Airway epithelial cell (primary cell): ENCODE measurements around the genes ZNF732 and ATP5ME.

DNA sequence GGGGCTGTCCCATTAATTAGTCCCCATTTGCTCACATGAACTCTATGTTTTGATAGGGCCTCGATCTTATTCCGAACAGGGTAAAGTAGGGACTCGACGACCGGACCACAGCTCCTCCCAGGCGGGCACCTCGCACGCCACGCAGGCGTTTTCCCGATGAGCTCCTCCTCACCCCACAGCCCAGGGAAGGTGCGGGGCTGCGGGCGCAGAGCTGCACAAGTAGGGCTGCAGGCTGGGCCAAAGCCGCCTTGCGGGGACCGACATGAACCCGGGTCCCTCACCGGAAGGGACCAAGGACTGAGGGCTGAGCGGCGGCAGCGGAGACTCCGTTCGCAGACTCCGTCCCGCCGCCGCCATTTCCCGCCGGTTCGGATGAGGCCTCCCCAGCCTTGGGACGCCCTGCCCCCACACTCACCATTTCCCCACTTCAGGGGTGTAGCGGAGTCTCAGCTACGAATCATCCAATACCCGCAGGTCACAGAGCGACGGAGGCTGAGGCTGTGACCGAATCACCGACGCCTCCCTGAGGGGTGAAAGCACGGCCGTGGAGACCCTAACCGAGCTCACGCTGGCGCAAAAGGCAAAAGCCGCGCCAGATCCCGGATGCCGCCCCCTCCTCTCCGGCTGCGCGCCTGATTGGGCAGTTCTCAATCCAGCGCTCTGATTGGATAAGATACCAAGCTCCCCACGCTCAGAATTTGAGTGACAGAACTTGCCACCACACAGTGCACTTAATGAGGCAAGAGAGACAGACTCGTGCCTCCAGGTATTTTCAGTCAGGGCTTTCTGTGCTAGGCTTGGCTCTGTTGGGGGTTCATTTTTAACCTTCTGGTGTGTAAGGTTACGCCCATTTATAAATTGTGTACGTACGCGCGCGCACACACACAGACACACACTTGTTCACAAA is at the start of gene ZNF732:
TSS of gene ZNF732 (minus strand) at position 582 of the 907 bp plus-strand sequence.
- RAMPAGE, long total RNA, result start-site peak on the minus strand centred at position 591 of the sequence, 53 bp wide, 24 and 58 reads in 2 replicates

DNA sequence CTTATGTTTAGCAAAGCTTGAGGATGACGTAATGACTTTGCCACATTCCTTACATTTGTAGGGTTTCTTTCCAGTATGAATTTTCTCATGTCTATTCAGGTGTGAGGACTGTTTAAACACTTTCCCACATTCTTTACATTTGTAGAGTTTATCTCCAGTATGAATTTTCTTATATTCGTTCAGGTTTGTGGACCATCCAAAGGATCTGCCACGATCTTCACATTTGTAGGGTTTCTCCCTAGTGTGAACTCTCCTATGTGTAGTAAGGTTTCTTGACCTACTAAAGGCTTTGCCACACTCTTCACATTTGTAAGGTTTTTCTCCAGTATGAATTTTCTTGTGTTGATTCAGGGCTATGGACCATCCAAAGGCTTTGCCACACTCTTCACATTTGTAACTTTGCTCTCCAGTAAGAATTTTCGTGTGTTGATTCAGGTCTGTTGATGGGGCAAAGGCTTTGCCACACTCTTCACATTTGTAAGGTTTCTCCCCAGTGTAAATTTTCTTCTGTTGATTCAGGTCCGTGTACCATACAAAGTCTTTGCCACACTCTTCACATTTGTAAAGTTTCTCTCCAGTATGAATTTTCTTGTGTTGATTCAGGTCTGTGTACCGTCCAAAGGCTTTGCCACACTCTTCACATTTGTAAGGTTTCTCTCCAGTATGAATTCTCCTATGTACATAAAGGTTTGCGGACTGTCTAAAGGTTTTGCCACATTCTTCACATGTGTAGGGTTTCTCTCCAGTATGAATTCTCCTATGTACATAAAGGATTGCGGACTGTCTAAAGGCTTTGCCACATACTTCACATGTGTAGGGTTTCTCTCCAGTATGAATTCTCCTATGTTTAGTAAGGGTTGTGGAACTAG is 56.7 kb downstream of the ZNF721 start:
- RAMPAGE, long total RNA, result no peak

GRCh38 chr4:473224-474212 is 25.4 kb downstream of the ZNF721 start:
- RAMPAGE, long total RNA, result start-site peak on the minus strand at chr4:474117-474149, 309 and 167 reads in 2 replicates

DNA sequence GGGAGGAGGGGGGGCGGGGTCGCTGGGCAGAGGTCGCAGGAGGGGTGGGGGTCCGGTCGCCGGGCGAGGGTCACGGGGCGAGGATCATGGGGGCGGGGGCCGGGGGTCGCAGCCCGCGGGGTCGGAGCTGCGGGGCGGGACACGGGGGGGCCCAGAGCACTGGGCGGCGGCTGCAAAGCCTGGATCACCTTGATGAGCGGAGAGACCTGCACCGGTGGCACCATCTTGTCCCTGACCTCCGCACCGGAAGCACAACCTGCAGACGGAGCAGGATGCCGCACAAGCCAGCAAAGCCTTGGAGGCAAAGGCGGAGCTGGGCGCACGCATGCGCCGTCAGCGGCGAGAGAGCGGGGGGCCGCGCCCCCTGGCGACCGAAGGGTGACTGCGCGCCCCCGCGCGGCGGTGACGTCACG is at the start of gene ATP5ME:
TSS of gene ATP5ME (minus strand) at position 253 of the 413 bp plus-strand sequence.
- RAMPAGE, long total RNA, result start-site peak on the minus strand centred at position 270 of the sequence, 79 bp wide, 6,151 and 3,440 reads in 2 replicates

- RAMPAGE, long total RNA, result no peak
Measured at GRCh38 chr4:702377-703175, 3.1 kb upstream of the PCGF3 start.

- RAMPAGE, long total RNA, result no peak
Measured at GRCh38 chr4:723283-723562, 17.6 kb downstream of the PCGF3 start.

- RAMPAGE, long total RNA, result no peak
Measured at GRCh38 chr4:762366-763285, 57.0 kb downstream of the PCGF3 start.

DNA sequence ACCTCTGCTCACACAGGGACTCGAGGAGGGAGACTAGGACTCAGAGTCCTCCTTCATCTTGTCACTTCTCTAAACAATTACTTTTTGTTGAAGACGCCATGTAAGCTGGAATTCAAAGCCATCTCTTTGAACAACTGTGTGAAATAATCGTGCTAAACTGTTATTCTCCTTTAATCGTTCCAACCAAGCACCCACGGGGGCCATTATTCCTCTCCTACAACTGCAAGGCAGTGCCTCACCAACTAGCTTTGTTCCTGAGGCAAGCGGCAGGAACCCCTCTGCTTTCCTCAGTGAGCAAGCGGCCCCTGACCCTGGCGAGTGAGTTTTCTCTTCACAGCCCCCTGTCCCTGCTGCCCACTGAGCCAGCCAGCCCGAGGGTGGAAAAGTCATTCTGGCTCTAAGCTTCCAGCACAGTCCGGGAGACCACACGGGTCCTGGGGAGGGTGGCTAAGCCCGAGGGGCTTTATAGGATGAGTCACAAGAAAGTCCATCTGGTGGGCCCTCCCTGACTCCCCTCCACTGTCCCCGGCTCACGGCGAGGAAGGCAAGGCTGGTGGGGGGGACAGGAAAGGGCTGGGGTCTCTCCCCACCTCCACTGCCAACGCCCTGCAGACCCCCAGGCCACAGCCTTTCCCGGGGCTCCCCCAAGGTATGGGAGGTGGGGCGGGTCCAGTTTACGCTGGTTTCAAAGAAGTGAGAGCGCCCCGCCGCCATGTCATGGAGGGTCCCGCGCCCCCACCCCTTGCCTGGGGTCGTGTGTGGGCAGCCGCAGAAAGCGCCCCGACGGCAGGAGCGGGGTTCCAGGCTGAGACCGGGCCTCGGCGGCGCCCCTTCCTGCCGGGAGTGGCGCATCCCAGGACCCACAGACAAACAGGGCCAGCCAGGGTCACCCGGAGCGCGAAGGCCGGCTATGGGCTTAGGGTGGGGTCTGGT is 45.1 kb downstream of the CPLX1 start:
- RAMPAGE, long total RNA, result no peak

GRCh38 chr4:794912-795488 is 30.9 kb downstream of the CPLX1 start:
- RAMPAGE, long total RNA, result no peak

DNA sequence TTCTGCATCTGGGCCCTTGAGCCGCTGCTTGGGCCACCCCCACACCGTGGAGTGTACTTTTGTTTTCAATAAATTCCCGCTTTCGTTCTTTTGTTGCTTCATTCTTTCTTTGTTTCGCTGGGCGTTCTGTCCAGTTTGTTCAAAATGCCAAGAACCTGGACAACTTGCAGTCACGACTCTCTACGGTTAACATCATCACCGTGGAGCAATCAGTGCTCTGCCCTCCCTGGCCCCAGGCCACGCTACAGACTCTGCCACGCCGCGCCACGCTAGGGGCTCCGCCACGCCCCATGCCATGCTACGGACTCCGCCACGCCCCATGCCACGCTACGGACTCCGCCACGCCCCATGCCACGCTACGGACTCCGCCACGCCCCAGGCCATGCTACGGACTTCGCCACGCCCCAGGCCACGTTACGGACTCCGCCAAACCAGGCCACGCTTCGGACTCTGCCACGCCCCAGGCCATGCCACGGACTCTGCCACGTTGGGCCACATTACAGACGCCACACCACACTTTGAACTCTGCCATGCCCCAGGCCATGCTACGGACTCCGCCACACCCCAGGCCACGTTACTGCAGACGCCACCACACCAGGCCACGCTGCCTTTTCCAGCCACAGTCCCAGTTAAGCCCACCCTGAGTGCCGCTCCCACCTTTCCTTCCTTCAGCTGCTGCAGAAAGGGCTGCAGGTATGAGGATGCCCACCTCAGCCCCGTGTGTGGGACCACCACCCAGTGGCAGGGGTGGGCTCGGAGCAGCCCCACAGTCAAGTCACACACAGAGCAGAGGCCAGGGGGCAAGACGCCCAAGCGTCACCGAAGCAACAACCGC is 26.7 kb downstream of the GAK start:
- RAMPAGE, long total RNA, result no peak

GRCh38 chr4:968853-969261 is 4.5 kb downstream of the DGKQ start:
- RAMPAGE, long total RNA, result no peak

- RAMPAGE, long total RNA, result no peak
Measured at GRCh38 chr4:1008887-1009362, 2.5 kb upstream of the FGFRL1 start.

- RAMPAGE, long total RNA, result no peak
Measured at GRCh38 chr4:1009816-1010428, 1.5 kb upstream of the FGFRL1 start.

- RAMPAGE, long total RNA, result no peak
Measured at GRCh38 chr4:1030158-1030617, 18.8 kb downstream of the FGFRL1 start.

DNA sequence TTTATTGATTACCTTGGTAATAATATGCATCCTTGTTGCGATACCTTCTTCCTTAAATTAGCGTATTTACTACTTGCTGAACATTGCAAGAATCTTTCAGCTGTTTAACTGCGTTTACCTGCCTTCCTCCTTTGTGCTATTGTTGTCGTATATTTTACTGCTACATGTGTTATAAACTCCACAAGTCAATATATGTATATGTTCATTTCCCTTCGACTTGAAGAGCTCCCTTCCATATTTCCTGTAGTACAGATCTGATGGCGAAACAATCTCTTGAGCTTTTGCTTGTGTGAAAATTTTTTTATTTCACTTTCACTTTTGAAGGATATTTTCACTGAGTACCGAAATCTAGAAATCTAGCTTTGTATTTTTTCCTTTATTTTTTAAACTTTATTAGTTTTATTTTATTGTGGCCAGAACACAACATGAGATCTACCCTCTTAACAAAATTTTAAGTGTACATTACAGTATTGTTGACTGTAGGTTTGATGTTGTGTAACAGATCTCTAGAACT is 24.0 kb upstream of the RNF212 start:
- RAMPAGE, long total RNA, result no peak

DNA sequence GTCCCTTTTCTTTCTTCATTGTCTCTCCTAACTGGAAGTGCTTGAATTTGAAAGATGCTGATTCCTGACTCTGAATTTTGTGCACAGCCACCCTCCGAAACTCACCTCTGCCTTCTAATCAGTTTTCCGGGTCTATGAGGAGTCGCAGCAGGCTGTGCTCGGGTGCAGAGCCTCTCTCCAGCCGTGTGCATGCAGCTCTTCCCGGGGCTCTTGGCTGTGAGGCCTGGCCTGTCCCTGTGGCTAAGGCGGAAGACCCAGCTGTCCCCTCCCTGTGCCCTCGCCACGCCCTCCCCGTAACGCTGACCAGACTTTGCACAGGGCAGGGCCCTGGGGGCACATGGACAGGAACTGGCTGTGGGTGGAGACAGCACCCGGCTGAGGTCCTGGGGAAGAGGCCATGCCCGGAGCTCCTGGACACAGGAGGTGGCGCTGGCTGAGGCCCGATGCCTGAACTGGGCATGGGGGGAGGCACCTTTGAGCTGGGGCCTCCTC is 32.5 kb upstream of the SPON2 start:
- RAMPAGE, long total RNA, result no peak

- RAMPAGE, long total RNA, result no peak
Measured at GRCh38 chr4:1216856-1217704, 31.9 kb downstream of the CTBP1 start.

DNA sequence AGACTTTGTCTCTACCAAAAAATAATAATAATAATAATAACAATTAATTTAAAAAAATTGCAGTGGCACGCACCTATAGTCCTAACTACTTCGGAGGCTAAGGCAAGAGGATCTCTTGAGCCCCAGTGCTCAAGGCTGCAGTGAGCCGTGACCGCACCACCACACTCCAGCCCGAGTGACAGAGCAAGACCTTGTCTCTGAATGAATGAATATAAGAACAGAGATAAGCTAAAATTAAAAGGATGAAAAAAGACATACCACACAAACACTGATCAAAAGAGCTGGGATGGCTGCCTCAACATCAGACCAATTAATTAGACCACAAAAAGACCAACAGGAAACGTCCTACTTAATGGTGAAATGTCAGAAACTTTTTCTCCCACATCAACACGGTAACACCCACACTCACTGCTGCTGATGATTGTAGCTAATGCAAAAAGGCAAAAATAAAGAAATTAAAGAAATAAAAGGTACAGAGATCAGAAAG is 29.7 kb downstream of the CTBP1 start:
- RAMPAGE, long total RNA, result no peak

DNA sequence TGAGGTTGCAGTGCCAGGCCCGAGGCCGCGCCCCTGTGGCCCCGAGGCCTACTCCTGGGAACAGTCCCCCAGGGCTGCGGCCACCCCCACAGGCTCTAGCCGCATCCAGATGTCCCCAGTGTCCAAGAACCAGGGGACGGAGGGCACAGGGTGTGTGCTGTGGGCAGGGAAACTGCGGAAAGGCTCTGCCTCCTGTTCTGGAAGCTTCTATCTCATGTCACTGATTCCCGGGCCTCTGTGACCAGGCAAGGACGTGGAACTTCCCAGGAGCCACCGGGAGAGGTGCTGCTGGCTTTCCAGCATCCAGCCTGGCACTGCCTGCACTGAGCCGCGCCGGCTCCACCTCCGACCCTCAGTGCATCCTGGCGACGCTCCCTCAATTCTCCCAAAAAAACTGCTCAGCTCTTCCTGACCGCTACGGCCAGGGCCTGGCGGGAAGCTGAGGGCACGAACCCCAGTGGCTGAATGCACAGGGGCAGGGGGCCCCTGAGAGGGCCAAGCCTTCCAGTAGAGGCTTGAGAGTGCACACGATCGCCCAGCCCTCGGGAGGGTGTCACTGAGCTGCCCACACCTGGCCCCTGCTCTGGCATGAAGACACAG is 7.1 kb downstream of the CTBP1 start:
- RAMPAGE, long total RNA, result no peak

DNA sequence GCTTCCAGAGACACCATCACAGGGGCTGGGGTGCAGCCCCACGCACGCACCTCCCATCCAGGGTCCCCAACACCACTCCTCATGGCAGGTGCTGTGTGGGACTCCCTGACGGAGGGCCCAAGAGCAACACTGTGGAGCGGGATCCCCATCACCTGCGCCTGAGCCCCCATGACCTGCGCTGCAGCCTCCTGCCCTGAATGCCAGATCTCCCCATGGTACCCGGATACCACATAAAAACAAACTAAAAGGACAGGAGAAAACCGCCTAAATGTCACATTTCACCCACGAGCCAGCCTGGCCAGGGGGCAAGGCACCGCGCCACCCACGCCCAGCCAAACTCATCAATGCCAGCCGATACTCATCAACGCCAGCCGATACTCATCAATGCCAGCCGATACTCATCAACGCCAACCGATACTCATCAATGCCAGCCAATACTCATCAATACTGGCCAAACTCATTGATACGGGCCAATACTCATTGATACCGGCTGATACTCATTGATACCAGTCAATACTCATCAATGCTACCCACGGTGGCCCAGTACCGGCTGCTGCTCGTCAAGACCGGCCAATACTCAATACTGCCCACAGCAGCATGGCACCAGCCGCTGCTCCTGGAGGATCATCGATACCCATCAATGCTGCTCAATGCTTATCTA is 6.2 kb downstream of the CTBP1 start:
- RAMPAGE, long total RNA, result no peak